Lung (tissue), 4 donors: ENCODE measurements around a stretch of chr1.

- PRO-cap: no peak
- RAMPAGE, long total RNA: no peak
- RRBS: no CpG with 5 or more reads among the region's 4 CpGs
These were observed 13.2 kb upstream of the BCAR3 start for GRCh38 chr1:93694731-93695336.

GRCh38 chr1:93818214-93818589 lies 60.8 kb downstream of the DNTTIP2 start:
- PRO-cap: no peak
- RAMPAGE, long total RNA: no peak
- RRBS: no CpG with 5 or more reads among the region's 5 CpGs

DNA sequence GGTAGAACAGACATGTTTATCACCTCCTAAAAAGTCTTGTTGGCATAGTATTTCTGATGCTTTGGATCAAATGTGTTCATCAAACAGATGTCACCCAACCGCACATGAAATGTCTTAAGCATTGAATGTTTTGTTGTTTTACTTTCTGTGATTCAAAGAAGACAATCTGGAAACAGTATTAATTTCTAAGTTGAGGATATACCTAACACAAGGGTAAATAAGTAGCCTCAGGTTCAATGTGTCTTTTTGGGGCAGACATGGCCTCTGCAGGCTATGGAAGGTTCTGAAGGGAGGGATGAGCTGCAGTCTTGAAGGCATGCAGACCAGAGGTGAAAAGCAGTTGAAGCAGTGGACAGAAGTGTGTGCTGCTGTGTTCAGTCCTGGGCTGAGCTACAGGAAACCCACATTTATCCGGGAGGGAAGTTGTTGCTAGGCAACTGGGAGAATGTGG lies 29.0 kb downstream of the ABCA4 start:
- PRO-cap: no peak
- RAMPAGE, long total RNA: no peak
- RRBS: no CpG with 5 or more reads among the region's 2 CpGs

- PRO-cap: no peak
- RAMPAGE, long total RNA: no peak
- RRBS: no CpG with 5 or more reads among the region's 15 CpGs
These were observed 24.9 kb downstream of the ABCA4 start for GRCh38 chr1:94095859-94096538.

DNA sequence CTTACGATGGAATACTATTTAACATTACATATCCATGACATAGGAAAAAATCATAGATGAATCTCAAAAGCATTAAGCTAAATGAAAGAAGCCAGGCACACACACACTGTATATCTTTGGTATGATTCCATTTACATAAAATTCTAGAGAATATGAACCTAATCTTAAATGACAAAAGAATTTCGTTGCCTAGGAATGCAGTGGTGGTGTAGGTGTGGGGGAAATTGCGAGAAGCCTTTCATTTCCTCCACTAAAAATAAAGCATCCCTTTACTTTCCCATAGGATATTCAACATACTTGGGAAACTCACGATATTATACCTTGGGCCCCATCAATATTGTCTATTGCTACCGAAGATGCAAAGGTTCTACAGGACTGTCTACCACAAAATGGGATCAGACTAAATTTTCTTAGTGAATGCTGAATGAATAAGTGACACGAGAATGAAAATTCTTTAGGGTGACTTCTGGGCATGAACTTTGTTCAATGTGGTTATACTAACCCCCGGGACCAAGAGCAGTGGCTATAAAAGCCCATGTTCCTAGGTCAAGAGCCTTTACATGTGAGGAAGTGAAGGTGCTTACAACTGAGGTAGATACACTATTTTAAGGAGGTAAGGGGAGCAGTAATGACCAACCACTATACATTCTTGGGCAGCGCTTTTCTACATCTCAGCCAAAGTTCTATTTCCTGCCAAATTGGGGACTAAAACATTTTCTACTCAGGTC lies 8.1 kb upstream of the ARHGAP29 start:
- PRO-cap: no peak
- RAMPAGE, long total RNA: no peak
- RRBS: no CpG with 5 or more reads among the region's 8 CpGs

DNA sequence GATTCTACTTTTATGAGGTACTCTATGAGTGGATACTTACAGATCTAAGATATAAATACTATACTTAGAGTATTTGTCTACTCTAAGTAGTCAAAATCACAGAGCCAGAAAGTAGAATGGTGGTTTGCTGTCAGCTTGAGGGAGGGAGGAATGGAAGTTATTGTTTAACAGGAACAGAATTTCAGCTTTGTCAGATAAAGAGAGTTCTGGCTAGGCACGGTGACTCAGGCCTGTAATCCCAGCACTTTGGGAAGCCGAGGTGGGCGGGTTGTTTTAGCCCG lies 79.7 kb upstream of the ARHGAP29 start:
- PRO-cap: no peak
- RAMPAGE, long total RNA: no peak
- RRBS: no CpG with 5 or more reads among the region's 4 CpGs

- PRO-cap: no peak
- RAMPAGE, long total RNA: no peak
- RRBS: no CpG with 5 or more reads among the region's 8 CpGs
These were observed 138.0 kb upstream of the F3 start for GRCh38 chr1:94679235-94680308.

- PRO-cap: no peak
- RAMPAGE, long total RNA: no peak
- RRBS: no CpG with 5 or more reads among the region's 2 CpGs
These were observed 51.0 kb upstream of the SLC44A3 start for GRCh38 chr1:94769051-94769632.

DNA sequence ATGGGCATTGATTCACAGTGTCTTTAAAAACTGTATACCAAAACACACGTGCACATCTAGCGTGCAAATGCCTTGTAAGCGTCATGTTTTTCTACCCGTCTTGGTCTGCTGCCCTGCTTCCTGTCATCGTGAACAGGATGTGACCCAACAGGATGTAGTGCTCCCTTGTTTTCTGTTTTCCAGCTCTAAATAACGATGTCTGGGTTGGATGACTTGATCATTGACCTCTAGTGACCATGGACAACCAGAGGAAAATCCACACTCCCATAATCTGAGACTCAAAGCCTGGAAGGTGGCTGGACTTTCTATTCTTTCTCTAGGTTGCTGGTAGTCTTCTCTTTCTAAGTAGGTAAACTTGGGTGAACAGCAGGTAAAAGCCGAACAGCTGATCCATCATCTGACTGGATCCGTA lies 24.6 kb upstream of the SLC44A3 start:
- PRO-cap: no peak
- RAMPAGE, long total RNA: no peak
- RRBS: no CpG with 5 or more reads among the region's 8 CpGs

DNA sequence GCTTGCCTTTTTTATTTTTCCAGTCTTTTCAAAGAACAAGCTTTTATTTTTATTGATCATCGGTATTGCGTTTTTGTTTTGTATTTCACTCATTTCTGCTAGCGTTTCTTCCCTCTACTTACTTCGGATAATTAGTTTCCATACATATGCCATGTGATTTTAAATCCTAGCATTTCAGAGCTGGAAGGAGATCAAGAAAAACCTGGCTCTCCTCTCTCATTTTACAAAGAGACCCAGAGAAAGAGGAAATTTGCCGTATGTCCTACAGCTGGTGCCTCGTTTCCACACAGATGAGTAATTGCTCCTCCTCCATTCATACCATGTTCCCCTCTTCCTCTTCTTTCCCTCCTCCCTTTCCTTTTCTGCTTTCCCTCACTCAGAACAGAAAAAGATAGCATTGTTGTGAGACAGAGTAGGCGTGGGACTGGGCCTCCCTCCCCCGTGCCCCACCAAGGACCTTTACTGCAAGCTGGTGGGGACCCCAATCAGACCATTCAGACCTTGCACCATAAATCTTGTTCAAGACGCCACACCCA lies 13.8 kb upstream of the SLC44A3 start:
- PRO-cap: no peak
- RAMPAGE, long total RNA: no peak
- RRBS: no CpG with 5 or more reads among the region's 9 CpGs

GRCh38 chr1:94819207-94819643 lies 932 bp upstream of the SLC44A3 start:
- PRO-cap: no peak
- RAMPAGE, long total RNA: no peak
- RRBS: no CpG with 5 or more reads among the region's 3 CpGs

- PRO-cap: no peak
- RAMPAGE, long total RNA: no peak
- RRBS: no CpG with 5 or more reads among the region's 13 CpGs
These were observed 917 bp downstream of the SLC44A3 start for GRCh38 chr1:94820963-94821584.

DNA sequence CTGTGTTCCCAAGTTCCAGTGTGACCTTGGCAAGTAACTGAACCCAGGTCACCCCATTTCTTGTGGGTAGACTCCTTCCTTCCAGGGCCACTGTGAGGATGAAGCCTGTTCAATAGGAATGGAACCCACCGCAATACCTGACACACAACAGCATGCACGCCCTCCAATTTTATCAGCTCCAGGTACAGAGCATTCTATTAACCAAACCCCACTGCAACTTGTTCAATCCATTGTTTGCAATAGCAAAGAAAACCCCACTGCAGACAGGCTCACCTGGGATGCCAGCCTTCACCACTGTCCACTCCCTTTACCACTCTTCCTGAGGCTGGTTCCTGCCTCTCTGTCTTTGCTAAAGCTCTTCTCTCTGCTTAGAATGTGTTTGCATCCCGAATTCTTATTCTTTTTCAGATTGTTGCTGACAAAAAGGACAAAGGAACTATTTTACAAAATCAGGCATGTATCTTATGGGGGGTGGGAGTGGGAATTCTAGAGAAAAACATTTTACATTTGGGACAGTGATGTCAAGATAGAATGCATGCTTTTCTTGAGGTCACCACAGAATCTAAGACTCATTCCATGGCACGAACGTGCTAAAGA lies 16.2 kb downstream of the CNN3 start:
- PRO-cap: no peak
- RAMPAGE, long total RNA: no peak
- RRBS: no CpG with 5 or more reads among the region's 5 CpGs

DNA sequence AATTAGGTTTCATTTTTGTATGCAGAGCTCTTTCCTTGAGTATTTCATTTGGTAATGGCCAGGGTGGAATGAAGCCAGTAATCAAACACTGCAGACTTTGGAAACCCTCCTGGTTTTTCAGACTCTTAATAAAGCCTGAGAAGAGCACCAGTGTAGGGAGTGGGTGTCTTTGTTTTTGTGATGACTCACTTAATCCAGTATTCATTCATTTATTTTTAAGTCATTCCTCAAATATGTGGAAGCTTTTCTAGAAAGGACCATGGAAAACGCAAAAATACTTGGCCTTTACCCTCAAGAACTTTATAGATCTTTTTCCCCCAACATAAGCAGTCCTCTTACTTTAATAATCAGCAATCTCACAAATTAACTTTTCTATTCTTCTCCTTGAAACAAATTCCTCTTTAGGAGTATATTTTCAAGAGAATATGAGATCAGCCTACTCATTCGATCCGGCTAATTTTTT lies 49.0 kb downstream of the ALG14 start:
- PRO-cap: no peak
- RAMPAGE, long total RNA: no peak
- RRBS: no CpG with 5 or more reads among the region's 3 CpGs

DNA sequence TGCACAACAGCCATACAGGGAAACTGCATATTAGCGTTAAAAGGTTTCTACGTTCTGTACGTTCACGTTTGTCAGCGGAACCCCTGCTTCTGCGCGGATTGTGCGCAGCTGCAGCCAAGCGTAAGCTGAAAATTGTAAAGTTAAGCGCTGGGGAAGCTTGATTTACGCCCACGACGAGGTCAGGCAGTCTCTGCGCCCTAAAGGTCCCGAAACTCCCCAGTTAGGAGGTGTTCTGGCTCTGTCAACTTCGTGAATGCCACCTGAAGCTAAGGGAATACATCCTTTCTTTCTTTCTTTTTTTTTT lies 337 bp upstream of the ALG14 start:
- PRO-cap: no peak
- RAMPAGE, long total RNA: no peak
- RRBS: no CpG with 5 or more reads among the region's 16 CpGs

DNA sequence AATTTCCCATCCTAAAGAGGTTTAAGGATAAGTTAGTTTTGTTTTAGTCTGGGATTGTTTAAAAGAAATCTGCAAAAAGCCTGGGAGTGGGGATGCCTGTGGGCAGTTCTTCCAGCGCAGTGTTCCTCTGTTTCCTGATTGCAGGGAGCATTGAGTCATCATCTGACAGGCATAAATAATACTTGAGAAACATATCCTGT lies 350.8 kb upstream of the PTBP2 start:
- PRO-cap: no peak
- RAMPAGE, long total RNA: no peak
- RRBS: no CpG with 5 or more reads among the region's 1 CpG

GRCh38 chr1:96425463-96425852 lies 296.1 kb upstream of the PTBP2 start:
- PRO-cap: no peak
- RAMPAGE, long total RNA: no peak
- RRBS: no CpG with 5 or more reads among the region's 4 CpGs

DNA sequence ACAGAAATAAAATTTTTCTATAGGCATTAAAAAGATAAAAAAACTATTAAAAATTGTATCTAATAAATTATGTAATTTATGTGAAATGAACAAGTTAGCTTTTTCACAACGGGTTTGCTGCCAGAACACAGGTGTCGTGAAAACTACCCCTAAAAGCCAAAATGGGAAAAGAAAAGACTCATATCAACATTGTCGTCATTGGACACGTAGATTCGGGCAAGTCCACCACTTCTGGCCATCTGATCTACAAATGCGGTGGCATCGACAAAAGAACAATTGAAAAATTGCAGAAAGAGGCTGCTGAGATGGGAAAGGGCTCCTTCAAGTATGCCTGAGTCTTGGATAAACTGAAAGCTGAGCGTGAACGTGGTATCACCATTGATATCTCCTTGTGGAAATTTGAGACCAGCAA lies 274.8 kb upstream of the PTBP2 start:
- PRO-cap: no peak
- RAMPAGE, long total RNA: no peak
- RRBS: no CpG with 5 or more reads among the region's 9 CpGs

DNA sequence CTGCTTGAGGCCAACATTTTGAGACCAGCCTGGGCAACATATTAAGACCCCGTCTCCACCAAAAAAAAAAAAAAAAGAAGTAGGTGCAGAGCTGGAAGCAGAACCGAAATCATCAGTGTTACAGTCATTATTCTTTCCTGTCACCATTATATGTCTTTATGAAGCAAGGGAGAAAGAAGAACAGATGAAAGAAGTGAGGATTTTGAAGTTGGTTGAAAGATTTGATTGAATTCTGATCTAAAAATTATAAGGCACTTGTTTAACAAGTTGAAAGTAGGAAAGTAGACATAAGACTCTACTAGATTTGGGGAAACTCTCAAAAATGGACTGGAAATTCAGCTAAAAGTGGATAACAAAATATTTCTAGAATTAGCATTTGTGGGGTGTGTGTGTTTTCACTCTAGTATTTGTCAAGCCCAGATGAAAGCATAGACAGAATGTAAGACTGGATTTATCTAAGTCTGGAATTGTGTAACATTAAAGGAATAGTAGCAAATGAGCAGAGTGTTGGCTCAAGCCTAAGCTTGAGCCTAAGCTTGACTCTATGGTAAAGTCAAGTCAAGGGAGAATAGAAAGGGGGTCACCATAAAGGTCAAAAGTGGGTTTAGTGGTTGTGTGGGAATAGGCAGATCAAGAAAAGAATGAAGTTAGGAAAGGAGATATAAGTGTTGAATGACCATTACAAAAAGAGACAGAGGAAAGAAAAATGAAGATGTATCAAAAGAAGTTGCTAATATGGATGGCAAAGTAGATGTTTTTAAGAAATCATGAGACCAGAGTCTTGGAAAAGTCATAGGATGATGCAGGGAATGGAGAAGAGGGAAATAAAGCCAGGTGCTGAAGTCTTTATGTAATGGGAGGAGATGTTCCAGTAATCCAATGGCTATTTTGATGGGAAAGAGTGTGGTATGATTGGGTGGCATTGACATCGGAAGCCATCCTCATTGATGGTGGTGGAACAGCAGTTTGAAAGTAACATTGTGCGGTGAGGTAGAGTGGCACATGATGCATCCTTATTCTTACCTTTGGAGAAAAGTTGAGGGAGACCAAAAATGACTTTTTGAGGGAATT lies 75.0 kb downstream of the PTBP2 start:
- PRO-cap: no peak
- RAMPAGE, long total RNA: no peak
- RRBS: no CpG with 5 or more reads among the region's 4 CpGs

GRCh38 chr1:97849308-97849755 lies 71.5 kb downstream of the DPYD start:
- PRO-cap: no peak
- RAMPAGE, long total RNA: no peak
- RRBS: no CpG with 5 or more reads among the region's 3 CpGs